Glomerular endothelial cell (primary cell): ENCODE measurements around a stretch of chr14.

GRCh38 chr14:30473922-30474771 lies 84.8 kb upstream of the G2E3 start:
- RAMPAGE, long total RNA = no peak

DNA sequence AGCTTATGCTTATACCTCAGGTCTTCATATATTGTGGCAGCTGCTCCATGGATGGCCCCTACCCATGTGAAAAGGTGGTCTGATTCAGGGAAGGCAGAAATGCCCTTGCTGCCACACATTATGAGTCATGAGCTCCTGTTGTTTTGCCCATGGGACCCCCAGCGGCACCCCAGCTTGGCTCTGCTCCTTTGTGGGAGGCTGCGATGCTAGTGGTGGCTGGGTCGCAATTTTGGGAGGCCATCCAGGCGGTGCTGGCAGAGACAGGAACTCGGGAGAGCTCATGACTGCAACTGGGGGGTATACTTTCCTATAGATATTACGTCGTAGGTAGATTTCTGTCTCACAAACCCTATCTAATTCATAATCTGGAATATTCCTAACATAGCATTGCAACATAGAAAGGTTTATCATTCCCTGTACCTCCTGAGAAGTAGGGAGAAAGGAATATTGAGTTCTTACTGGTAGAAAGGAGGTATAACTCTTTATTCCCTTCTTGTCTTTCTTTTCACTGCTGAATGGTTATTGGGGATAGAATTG lies 61.3 kb downstream of the SCFD1 start:
- RAMPAGE, long total RNA = no peak

GRCh38 chr14:31206614-31207322 lies 825 bp downstream of the HECTD1 start:
- RAMPAGE, long total RNA = no peak

- RAMPAGE, long total RNA = no peak
Observed at GRCh38 chr14:31690215-31691015, 129.2 kb downstream of the NUBPL start.

- RAMPAGE, long total RNA = no peak
Observed at GRCh38 chr14:31965851-31966529, 111.1 kb upstream of the ARHGAP5 start.

DNA sequence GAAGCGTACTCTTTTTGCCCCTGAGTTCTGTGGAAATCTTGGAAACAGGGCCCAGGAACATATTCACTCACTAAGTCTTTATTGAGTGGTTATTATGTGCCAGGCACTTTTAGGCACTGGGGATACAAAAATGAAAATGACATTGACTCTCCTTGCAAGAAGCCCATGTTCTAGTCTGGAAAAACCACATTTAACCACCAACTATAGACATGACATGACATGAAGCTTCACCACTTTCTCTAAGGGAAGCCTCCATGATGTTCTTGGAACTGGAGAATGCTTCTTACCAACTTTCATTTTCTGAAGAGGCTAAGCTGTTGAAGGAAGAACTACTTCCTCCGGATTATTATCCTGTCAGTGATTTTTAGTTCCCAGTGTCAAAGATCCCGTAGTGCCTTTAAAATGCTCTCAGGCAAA lies 110.4 kb upstream of the ARHGAP5 start:
- RAMPAGE, long total RNA = no peak

DNA sequence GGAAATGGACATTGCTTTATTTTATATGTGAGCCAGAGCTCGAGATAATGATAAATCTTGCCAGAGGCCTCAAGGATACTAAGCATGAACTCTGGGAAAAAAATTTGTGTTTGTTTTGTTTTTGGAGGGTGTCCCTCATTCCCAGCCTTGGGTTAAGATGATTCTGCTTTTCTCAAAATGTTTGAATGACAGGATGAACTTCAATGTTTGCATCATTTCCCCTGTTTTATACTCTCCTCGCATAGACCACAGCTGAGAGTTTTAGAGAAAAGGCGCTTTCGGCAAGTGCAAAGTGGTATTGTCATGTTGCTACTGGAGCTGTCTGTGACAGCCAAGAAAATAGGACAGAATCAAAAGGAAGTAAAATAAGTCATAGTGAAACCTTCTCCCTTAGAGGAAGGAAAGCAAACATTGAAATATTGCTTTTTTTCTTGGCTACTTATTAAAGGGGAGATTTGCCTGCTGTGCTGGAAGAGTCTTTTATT lies 33.6 kb upstream of the ARHGAP5 start:
- RAMPAGE, long total RNA = no peak

DNA sequence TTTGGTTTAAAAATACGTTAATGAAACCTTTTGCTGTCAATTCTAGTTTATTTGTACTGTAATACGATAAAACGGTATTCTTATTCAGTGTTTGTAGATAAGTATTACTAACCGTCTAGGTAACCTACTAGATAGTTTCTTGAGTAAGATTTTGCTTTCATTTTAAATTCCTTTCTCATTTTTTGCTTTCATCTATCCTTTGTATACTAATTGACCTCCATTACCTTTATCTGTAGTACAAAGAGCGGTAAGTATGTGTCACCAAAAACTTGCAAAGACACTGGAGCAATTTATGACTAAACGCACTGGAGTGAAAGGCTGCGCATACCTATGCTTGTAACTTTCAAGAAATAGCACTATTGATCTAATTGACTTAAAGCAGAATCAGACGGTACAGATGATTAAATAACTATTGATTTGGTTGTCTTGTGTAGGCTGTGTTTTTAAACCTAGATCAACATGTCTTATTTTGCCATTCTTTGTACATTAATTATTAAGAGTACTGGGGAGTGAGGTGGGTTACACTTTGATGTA lies 1.8 kb downstream of the ARHGAP5 start:
- RAMPAGE, long total RNA = no peak

GRCh38 chr14:32202475-32202795 lies 125.3 kb downstream of the ARHGAP5 start:
- RAMPAGE, long total RNA = no peak

DNA sequence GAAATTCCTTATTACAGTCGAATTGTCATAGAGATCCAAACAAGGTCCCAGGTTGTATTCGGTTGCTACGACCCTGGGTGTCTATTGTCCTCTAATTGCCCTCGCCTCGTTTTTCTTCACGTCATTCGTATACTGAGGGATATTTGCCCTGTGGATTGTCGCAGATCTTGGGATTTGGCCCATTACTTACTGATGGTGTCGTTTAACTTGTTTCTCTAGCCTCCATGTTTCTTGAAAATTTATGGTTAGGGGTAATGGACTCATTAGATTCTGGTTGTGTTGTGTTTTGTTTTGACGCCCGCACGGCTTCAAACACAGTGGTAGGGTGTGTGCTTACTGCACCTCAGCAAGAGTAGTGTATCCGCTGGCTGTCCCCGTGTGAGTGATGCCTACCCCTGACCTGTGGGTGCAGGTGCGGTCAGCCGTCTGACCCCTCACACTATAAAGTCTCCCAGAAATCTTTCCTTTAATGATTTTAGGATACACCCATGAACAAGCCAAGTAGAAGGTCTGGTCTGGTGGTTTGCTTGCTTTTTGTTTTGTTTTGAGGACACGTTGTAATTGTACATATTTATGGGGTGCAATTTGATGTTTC lies 125.1 kb upstream of the AKAP6 start:
- RAMPAGE, long total RNA = no peak

GRCh38 chr14:32224955-32225541 lies 104.0 kb upstream of the AKAP6 start:
- RAMPAGE, long total RNA = no peak

DNA sequence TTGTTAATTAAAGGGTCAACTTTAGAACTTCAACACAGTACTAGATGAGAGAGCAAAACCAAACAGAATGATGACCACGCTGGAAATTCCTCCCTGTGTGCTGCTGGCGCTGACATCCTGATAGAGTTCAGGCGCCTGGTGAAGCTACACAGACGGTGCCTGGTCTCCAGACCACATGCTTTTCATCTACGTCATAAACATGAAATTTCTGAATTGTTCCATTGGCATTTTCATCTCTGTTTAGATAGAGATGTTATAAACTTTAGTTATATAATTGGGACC lies 128.4 kb downstream of the AKAP6 start:
- RAMPAGE, long total RNA = no peak

DNA sequence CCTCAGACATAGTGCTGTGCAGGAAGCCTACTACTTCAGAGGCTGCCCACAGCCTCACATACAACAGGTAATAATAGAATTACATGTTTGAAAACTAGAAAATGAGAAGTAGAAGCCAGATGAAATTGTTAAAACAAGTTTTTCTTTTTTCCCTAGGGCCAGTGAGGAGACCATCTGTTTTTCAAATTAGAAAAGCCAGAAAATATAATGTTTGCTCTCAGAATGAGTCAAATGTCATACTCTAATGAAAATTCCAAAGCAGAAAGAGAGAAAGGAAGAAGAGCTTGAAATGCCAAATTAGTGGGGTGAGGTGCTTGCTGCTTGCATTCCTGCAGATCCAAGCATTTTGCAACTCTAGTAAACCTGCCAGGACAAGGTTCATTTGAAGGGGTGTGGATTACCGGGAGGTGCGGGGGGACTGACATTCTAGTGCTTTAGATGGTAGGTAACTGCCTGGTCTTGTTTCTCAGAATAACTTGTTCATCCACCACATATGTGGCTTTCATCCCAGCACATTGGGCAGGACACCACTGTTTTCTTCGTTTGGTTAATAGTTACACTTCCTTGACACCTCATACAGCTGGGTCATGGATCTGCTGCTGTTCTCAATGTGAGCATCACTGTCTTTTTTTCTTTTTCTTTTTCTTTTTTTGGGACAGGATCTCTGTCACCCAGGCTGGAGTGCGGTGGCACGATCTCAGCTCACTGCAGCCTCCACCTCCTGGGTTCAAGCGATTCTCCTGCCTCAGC lies 144.3 kb downstream of the AKAP6 start:
- RAMPAGE, long total RNA = no peak

- RAMPAGE, long total RNA = no peak
Observed at GRCh38 chr14:32509439-32510477, 180.7 kb downstream of the AKAP6 start.

GRCh38 chr14:32545275-32545817 lies 216.2 kb downstream of the AKAP6 start:
- RAMPAGE, long total RNA = no peak

DNA sequence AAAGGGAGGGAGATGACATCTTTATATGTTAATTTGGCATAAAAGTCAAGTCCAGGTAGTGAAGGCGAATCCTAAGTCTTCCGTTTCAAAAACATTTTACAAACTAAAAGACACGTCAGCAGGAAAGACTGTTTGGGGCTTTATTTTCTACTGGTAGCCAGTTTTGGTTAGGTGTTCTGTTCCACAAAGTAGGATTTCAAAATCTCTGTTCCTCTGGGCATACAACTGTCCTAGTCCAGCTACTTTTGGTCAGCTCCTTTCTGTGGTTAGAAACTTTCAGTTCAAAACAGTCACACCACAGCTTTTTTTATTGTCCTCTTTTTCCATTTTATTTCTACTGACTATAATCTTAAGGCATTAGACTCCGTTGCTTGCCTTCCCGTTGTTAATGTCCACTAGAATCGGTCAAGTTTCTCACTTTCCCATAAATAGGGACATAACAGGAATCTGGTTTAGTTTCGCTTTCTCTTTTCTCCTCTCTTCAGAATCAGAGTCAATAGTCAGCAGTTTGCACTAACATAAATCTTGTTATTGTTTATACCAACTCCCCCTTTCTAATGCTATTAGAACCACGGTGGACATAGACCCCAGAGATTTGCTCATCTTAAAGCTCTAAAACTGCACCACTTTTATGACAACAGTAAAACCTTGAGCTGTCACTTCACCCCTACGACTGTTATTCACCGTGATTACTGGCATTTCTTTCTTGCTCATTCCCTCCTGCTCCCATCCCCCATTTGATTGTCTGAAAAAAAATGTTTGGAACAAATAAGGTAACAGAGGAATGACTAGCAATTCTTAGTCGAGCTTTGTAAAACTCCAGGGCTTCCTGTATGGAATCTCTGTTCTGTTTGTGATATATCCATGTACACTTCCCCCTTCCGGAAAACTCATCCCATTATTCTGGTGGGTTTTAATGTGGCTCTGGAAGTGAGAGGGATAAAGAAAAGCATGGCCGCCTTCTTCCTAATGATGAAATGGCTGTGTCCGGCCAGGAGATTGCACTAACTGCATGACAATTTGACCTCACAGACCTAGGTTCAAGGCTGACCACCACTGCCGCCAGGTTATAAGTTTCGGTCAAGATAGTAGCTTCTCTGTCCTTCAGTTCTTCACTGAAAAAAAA lies 41.4 kb upstream of the NPAS3 start:
- RAMPAGE, long total RNA = no peak

- RAMPAGE, long total RNA = no peak
Observed at GRCh38 chr14:33044117-33044463, 105.4 kb downstream of the NPAS3 start.

- RAMPAGE, long total RNA = no peak
Observed at GRCh38 chr14:33880831-33881039, 70.1 kb downstream of the EGLN3 start.

DNA sequence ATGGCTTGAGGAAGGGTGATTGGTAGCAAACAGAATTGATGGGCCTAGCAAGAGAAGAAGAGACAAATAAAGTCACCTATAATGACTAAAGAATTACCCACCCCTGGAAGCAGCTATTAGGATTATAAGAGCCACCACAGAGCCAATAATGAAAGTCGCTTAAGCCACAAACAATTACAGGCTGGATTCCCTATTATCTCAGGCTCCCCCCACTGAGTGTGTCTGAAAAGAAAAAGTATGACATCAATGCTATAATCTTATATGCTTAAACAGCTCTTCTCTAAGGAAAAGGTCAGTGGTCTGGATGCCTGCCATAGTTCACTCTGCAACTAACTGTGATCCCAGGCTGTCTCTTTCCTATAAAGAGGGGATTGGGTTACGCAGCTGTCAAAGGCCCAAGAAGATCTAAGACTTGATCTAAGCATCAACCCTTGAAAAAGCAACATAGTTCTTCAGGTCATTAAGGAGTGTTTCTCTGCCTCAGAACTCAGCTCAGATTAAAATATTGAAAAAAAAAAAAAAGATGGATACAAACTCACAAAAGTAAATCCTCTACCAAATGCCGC lies 18.0 kb downstream of the EGLN3 start:
- RAMPAGE, long total RNA = no peak

- RAMPAGE, long total RNA = no peak
Observed at GRCh38 chr14:34580370-34580855, 40.9 kb upstream of the EAPP start.